Left lung (tissue), 1 donor: ENCODE measurements around a stretch of chr15.

GRCh38 chr15:94297669-94297958, 66.3 kb downstream of the MCTP2 start:
- PRO-cap = no peak

DNA sequence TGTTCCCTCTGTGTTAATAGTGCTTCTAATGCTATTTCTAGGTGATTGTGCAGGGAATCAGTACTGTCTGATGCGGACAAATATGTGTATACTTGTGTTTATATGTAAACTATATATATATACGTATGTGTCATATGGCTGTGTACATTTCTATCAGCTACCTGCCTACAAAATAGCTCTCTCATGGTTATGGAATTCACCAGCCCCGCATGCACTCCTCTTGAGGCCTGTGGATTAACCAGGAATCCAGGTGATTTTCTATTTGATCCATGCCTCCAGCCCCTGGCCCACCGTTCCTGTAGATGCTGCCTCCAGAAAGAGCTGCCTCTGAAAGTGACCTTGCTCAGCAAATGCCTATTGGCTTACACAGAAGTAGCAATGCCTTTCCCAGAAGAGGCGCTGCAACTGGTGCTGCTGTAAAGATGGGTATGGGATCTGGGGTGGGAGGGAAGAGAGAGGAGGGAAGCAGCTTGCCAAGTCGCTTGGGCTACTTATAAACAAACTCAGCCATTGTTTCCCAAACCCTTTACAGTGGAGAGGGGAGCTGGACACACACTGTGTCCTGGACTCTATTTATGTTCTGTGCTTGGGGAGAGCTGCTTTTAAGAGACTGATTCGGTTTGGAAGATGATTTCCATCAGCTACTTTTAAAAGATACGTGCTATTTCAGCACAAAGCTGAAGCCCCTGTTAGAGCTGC, 440.3 kb downstream of the MCTP2 start:
- PRO-cap = unidirectional peak, plus-strand start at position 520 of the sequence

DNA sequence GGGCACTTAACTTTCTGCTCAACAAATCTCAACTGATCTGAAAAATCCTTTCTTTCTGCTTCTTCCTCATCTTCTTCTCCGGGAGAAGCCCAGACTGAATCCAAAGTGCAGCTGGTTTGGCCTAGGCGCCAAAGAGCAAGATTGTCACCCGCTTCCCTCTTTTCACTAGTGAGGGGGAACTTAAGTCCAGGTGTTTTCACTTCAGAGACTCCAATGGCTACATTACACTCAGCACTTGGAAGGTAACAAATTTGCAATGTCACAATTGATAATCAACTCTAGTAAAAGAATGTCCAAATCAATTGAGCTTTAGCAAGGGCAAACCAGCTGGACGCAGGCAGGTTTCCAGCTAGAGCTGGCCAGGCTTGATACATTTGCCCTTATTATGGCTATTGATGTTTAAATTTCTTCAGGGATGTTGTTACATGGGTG, 844.2 kb downstream of the MCTP2 start:
- PRO-cap = no peak

DNA sequence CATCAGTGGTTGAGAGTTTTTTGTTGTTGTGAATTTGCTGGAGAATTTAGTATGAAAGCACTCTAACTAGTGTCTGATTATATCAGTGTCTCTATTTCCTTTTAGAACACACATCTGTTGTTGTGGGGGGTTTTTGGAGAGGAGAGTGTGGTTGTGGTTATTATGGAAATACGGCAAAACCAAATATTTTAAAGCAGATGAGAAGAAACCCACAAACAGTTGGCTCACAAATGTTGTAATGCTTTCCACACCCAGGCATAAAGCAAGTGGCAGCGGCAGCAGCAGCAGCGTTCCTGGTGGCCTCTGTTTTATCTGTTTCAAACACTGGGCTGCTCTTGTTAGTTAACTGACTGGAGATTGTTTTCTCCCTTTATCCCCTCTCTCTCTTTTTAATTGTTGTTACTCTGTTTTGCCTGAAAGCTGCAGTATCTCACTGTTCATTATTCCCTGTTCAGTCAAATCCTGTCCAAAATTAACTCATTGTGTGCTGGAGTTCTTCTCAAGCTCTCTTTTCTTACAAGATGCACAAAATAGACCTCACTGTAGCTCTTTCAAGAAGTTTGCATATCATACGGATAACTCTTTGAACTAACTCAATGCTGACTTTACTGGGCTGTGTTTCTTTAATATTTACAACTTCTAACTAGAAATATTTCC, 1045.5 kb upstream of the NR2F2 start:
- PRO-cap = no peak

DNA sequence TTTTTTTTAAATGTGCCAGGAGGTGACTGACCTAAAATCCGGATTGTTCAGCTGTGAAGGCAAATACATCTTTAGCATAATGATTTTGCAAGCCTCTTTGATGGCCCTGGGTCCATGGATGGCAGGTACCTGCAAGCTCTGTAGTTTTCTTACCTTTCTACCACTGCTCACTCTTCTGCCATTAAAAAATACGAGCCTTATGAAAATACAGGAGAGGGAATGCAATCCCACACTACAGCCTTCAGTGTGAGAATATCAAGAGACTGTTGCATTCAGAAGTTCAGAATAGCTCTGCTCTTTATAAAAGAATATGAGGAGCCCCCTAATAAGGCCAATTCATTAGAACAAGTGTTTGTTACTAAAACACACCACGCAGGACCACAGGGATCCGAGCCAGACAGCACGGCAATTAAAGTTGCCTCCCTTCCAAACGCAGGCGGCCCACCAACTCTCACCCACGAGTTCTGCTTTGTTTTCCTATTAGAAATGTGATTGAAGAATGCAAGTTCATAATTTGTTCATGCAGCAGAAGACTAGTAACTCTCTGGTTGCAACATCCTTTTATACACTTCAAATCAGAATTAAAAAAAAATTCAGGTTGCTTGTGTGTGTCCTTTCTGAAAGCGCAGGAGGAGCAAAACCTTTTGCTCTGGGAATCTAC, 1044.3 kb upstream of the NR2F2 start:
- PRO-cap = no peak

- PRO-cap = no peak
Observed at GRCh38 chr15:95469616-95470143, 860.8 kb upstream of the NR2F2 start.

DNA sequence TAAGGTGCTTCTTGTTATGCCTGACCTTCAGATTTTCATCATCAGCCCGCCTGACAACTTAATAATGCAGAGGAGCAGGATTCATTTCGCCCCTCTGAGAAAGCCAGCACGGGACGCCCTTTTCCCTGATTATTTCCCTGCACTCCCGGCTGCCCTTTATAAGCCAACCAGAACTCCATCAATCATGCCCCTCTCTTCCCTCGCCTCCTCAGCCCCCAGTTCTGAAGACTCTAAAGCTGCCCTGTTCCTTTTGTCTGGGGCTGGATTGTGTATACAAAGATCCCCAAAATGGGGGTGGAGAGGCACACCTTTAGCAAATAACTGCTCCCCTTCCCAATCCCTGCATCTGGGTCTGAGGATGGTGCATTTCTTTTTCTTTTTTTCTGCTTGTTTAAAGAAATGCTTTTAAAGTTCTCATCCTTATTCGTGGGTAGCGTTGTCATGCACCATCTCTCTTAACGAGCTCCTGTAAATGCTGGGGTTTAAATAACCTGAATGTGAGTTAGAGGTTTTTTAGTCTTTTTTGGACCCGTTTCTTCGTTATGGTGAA, 662.2 kb upstream of the NR2F2 start:
- PRO-cap = no peak

DNA sequence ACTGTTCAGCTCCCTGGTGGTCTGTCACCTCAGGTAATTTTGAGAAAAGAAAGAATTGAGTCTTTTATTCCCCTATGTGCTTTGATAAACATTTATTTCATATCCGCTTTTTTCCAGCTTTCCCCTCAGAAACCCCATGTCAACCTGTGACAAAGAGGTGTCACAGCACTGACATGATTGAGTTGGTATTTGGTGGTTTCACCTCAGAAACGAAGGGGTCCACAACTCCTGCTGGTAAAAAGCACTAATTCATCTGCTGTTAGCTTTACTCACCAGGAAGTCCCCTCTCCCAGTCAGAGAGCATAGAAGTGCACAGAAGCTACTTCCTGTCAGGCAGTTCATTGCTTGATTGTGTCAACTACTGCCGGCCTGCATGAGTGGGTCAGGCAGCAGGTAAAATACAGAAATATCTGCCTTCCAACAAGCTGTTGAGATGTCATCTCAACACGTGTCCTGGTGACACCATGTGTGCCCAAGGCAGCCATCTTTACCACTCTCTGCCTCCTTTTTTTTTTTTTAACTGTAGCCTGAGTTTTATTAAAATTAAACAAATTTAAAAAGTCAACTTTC, 596.6 kb upstream of the NR2F2 start:
- PRO-cap = no peak

DNA sequence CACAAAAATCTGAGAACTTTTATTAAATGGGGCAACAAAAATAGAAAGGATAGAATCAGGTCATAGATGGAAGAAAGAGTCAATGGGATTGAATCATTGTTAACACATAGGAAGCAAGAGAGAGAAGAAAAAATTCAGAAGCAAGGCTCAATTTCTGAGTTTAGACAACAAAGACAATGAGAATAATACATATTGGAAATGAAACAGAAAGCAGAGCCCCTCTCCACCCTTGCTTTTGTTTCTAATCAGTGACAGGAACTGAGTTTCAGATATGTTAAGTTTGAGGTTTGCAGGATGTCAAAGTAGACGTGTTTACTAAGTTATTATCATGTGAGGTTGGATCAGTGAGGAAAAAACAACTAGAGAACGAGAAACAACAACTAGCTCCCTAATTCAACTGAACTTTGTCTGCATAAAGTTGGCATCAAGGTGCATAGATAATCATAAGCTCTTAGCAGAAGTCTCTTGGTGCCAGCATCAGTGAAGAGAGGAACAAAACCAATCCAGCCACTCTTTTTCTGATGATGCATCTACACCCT, 491.2 kb upstream of the NR2F2 start:
- PRO-cap = no peak

DNA sequence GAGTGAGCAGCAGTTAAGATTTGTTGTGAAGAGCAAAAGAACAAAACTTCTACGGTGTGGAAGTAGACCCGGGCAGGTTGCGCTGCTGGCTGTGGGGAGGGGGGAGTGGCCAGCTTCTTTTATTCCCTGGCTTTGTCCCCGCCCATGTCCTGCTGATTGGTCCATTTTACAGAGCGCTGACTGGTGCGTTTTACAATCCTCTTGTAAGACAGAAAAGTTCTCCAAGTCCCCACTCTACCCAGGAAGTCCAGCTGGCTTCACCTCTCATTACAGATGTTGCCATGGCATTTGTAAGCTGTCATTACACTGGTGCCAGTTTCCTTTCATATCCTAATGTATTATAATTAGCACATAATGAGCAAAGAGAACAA, 458.4 kb upstream of the NR2F2 start:
- PRO-cap = no peak

GRCh38 chr15:95936882-95937587, 393.5 kb upstream of the NR2F2 start:
- PRO-cap = no peak

DNA sequence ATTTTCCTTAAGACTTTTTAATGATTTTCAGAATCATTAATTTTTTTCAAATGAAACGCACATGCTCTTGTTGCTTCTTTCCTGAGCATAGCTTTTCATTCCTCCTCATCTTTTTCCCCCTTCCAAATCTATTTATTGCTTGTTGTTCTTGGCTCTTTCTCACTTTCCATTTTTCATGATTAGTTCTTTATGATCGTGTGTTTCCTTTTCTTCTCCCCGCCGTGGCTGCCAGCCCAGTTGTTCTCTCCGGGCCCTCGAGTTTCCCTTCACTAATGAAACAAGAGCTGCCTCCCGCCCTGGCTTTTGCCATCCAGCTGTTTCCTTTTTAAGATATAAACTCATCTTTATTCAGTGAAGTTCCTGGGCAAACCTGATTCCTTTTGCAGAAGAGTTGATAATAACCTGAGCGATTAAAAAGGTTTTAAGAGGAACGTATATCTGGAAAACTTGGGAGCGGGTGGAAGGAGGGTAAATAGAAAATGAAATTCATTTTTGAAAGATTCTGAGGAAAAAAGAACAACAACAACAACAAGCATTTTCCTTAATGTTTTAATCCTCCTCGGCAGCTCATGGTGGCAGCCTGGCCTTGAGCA, 170.2 kb upstream of the NR2F2 start:
- PRO-cap = no peak

GRCh38 chr15:96171093-96171736, 159.3 kb upstream of the NR2F2 start:
- PRO-cap = no peak

DNA sequence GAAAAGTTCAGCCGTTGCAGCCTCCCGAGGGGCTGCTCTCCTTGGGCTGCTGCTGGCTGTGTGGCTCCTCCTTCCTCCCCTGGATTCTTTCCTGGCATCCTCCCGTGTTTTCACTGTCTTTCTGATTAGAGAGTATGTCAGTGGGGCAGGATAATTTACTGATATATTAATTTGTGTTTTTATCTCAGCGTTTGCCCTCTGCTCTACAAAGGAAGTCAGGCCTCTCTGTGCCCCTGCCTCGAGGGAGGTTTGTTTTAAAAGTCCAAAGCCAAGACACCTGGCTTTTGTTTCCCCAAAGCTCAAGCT, 150.3 kb upstream of the NR2F2 start:
- PRO-cap = no peak

DNA sequence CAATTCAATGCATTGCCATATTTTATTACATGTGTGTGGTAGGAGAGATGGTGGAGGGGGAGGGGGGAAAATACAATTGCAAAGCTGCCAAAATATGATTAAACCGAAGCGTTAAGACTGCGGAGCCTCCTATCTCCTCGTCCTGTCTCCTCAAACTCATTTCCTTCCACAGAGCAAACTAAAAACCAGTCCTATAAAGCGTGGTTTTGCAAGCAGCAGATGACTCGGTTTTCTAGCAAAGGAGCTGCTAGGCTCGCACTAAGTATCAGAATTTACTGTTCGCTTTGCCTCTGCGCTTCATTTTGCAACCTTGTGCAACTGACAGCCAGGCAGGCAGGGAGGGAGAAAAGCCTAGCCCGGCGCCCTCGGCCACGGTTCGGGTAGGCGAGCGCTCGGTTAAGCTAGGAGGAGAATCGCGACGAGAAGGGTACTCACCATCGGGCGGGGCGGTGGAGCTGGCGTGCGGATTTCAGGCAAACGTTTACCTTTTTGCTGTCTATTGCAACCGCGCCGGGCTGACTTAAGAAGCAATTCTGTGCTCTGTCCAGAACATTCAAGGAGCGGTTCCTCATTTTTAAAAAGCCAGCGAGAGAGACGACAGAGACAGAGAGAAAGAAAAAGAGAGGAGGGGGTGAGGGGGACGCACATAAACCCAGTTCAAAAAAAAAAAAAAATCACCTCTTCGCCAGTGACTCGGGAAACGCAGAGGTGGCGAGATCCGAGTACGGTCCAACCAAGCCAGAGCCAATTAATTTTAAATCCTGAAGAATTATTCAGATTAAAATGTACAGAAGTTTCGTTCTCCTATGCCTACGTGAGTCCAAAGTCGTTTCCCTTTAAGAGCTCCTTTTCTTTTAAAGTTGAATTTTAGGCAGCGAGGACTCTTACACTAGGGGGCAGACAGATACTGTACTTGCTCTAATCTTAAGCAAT, 3.7 kb upstream of the NR2F2 start:
- PRO-cap = bidirectional peak, plus-strand start at position 222 of the sequence, minus-strand start at position 168 of the sequence; bidirectional peak, plus-strand start outside the sequence, minus-strand start at position 856 of the sequence

DNA sequence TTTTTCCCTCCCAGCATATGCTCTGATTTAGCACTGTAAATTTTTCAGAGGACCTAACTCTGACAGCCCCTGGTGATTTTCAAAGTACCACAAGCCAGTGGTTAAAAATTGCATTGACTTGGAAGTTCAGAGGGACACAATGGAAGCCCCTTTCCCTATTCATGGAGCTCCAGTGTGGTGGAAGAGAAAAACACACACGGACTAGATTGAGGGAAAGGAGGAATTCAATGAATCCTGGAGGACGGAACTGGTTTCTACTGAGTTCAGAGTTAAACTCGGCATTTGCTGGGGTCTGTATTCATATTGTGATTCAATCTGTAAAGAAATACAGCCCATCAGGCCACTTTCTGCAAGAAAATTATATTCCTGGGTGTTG, 3.1 kb upstream of the NR2F2 start:
- PRO-cap = bidirectional peak, plus-strand start at position 116 of the sequence, minus-strand start outside the sequence

DNA sequence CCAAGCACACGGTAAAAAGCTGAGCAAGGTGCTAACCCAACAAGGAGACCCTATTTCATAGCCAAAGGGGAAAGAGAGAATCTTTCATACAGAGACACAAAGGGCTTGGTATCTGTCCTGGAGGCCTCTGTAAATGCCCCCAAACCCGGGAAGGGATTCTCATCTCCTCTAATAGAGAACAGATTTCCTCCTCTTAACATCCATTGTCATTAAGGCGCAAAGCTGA, 11.9 kb downstream of the NR2F2 start:
- PRO-cap = no peak

DNA sequence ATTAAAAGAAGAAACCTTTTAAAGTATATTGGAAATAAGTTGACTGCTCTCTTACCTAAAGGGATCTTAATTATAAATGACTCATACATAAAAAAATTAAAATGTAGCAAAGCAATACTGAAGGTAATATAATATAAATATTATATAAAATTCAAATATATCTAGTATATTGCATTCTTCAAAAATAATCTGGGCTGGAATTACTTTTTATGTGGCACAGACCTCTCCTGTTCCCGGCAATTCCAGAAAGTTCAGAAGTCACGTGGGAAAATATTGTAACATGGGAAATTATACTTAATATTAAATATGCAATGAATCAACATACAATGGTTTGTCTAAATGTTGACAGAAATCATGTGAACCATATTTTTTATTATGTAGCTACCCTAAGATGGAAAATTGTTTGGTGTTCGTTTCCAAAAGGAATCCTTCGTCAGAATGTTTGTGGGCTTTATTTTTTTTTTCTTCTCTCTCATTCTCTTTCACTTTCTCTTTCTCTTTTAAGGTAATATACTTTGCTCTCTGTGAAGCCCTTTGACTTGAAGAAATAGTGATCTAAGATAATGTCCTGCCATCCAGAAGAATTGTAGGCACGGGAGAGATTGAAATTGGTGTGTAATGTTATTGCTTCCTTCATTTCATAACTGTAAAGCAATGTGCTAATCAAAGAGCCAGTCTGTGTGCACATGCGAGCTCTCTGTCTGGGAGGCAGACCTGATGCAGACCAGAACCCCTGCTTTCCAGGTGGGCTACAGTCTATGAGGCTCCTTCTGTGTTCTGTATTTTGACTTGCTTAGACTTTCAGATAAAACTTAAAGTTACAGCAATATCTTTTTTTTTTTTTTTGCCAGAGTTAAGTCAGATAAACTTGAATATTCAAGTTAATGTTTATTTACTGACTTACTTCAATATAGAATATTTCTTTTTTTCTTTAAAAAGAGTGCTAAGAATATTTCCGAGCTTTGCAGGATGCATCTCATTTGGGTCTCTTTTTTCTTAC, 559.5 kb downstream of the NR2F2 start:
- PRO-cap = no peak

GRCh38 chr15:97959643-97960064, 849 bp upstream of the ARRDC4 start:
- PRO-cap = no peak

DNA sequence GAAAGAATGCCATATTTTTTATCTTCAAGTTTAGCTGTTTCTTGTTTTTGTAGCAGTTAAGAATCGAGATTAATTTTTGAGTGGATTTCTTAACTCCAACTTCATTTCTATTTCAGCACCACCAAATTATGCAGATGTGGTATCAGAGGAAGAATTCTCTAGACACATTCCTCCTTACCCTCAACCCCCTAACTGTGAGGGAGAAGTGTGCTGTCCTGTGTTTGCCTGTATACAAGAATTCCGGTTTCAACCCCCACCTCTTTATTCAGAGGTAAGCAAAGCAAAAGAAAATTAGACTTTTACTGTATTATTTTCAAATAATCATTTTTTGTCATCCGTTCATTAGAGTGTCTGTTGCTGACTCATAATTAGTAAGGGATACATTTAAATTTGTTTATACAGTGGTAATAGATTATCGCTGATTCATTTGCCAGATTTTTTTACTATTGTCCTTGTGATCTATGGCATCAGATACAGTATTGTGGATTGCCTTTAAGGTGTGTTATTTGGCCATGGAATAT, 10.0 kb downstream of the ARRDC4 start:
- PRO-cap = no peak